Measurements from ENCODE around the gene SEMA6C.

DNA sequence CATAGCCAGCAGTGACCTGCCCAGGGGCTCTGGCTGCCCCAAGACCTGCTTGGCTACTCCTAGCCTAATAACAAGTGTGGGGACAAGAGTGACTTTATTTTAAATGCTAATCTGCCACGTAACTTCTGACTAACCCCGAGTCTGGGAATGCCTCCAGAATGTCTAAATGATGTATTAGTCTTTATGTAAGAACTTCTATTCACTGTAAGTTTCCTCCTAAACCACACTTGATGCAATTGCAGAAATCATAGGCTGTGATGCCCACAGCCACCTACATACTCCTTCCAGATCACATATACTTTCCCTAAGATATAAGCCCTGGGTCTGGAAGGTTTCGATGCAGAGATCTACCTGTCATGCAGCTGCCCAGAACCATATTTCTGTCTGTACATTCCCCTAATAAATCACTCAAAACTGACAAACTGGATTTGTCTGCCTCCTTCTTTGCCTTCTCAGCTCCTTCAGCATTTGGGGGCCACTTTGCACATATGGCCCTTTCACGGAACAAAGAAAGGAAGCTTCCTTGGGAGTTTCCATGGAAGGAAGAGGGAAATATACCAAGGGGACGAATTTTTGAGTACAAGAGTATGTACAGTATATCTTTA is 5.8 kb upstream of the VPS45 start:
- PRO-cap, 2 experiments = peak in 1 of 2 experiments; most common minus-strand start position 69 of the sequence (in 1)

GRCh38 chr1:150265226-150266030 is 3.4 kb downstream of the APH1A start:
- PRO-cap, 2 experiments = no peak in any of the 2 experiments

- PRO-cap, 2 experiments = no peak in any of the 2 experiments
Measured at GRCh38 chr1:150471216-150472030, 15.8 kb upstream of the TARS2 start.

DNA sequence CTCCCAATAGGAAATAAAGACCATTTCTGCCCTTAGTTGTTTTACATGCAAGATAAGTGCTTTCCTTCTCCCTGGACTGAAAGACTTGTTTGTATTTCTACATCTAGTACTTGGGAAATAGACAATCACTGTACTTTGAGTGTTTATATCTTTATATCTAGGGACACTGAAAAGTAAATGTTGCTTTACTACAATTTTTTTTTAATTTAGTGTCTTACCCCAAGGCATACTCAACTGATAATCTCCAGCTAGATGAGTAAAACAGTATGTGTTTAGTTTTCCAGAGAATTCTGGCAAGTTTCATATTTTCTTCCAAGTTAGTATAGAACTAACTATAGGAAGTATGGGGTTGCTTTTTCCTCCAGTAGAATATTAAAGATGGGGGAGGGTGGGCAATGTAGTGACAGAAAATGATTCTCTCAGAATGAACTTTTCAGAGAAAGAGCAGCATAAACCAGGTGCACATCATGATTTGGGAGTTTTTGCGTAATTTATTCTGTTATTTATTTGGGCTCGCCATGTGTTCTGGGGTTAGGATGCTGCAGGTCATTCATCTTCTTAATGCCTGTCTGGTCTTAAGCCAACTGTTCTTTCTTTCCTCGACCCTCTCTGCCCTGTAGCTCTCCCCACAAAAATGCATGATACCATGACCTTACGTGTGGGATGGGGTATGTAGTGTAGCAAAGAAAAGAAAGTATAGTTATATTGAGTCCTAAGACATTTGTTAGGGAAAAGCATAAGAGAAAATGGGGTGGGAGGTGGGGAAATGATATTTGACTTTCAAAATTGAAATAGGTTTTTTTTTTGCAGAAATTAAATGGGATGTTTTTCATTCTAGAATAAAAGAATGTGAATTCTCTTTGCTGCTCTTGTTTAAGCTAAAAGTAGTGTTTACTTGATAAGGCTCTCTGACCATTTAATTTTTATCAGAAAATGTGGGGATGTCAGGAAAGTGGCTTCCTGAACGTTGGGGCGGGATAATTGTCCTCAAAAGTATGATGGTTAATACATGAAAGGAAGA is 12.4 kb upstream of the TARS2 start:
- PRO-cap, 2 experiments = no peak in any of the 2 experiments

- PRO-cap, 2 experiments = no peak in any of the 2 experiments
Measured at GRCh38 chr1:150487774-150488143, 540 bp downstream of the TARS2 start.

DNA sequence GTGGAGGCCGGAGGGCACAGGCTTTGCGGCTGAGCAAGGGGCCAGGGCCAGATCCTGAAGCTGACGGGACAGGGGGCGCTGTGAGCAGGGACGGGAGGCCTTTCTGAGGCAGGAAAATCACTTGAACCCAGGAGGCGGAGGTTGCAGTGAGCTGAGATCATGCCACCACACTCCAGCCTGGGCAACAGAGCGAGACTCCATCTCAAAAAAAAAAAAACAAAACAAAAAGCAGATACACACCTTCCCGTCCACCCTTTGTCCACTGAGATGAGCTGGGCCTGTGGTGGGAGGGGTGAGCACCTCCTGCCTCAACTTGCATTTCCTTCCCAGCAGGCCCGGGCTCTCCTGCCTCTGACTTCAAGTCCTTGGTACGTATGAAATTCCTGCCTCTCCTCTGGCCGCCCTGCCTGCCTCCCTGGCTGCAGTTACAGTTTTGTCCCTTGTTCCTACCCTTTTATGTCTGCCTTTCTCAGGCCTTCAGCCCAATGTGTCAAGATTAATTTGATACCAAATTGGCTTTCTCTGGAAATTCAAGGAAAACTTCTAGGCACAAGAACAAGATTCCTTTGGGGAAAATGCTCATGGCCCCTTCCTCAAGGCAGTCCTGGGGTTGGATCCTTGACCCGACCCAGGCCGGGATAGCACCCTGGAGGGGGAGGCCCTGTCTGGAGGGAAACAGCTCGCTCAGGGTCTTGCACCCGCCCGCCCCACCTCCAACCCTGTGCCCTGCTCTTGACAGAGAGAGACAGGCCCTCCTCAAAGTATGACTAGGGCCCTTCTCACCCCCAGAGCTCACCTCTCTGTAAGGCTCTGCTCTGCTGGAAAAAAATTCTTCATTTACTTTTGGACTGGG is 11.2 kb upstream of the ADAMTSL4 start:
- PRO-cap, 2 experiments = no peak in any of the 2 experiments

DNA sequence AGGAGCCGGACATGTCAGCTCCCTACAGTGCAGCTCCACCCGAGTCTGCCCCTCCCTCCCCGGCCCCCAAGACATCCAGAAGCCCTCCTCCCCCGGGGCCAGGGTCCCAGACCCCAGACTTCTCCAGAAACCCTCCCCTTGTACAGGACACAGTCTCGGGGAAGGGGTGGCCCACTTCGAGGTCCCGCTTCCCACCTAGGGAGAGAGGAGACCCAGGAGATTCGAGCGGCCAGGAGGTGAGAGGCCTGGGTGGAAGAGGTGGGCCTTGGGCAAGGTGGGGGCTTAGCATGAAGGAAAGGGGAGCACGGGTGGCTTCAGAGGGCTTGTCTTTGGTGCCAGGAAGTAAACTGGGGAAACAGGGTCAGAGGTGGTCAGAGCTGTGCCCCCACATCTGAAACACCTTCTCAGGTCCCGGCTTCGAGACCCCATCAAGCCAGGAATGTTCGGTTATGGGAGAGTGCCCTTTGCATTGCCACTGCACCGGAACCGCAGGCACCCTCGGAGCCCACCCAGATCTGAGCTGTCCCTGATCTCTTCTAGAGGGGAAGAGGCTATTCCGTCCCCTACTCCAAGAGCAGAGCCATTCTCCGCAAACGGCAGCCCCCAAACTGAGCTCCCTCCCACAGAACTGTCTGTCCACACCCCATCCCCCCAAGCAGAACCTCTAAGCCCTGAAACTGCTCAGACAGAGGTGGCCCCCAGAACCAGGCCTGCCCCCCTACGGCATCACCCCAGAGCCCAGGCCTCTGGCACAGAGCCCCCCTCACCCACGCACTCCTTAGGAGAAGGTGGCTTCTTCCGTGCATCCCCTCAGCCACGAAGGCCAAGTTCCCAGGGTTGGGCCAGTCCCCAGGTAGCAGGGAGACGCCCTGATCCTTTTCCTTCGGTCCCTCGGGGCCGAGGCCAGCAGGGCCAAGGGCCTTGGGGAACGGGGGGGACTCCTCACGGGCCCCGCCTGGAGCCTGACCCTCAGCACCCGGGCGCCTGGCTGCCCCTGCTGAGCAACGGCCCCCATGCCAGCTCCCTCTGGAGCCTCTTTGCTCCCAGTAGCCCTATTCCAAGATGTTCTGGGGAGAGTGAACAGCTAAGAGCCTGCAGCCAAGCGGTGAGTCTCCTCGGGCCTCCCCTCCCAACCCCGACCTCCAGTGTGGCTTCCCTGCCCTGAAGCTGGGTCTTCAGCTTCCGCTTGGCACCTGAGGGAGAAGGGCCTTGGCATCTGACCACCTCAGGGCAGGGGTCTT is 4.2 kb downstream of the ADAMTSL4 start:
- PRO-cap, 2 experiments = no peak in any of the 2 experiments

- PRO-cap, 2 experiments = no peak in any of the 2 experiments
Measured at GRCh38 chr1:150564672-150565245, 14.7 kb downstream of the MCL1 start.

GRCh38 chr1:150566621-150567032 is 12.8 kb downstream of the MCL1 start:
- PRO-cap, 2 experiments = no peak in any of the 2 experiments

GRCh38 chr1:150567033-150567149 is 12.5 kb downstream of the MCL1 start:
- PRO-cap, 2 experiments = no peak in any of the 2 experiments

GRCh38 chr1:150578011-150578821 is 1.2 kb downstream of the MCL1 start:
- PRO-cap, 2 experiments = peak in 2 of 2 experiments; most common plus-strand start chr1:150578742 (in 2); most common minus-strand start chr1:150578583 (in 2)

GRCh38 chr1:150578822-150579123 is 637 bp downstream of the MCL1 start:
- PRO-cap, 2 experiments = no peak in any of the 2 experiments

GRCh38 chr1:150615445-150616325 is 13.7 kb downstream of the ENSA start:
- PRO-cap, 2 experiments = no peak in any of the 2 experiments

DNA sequence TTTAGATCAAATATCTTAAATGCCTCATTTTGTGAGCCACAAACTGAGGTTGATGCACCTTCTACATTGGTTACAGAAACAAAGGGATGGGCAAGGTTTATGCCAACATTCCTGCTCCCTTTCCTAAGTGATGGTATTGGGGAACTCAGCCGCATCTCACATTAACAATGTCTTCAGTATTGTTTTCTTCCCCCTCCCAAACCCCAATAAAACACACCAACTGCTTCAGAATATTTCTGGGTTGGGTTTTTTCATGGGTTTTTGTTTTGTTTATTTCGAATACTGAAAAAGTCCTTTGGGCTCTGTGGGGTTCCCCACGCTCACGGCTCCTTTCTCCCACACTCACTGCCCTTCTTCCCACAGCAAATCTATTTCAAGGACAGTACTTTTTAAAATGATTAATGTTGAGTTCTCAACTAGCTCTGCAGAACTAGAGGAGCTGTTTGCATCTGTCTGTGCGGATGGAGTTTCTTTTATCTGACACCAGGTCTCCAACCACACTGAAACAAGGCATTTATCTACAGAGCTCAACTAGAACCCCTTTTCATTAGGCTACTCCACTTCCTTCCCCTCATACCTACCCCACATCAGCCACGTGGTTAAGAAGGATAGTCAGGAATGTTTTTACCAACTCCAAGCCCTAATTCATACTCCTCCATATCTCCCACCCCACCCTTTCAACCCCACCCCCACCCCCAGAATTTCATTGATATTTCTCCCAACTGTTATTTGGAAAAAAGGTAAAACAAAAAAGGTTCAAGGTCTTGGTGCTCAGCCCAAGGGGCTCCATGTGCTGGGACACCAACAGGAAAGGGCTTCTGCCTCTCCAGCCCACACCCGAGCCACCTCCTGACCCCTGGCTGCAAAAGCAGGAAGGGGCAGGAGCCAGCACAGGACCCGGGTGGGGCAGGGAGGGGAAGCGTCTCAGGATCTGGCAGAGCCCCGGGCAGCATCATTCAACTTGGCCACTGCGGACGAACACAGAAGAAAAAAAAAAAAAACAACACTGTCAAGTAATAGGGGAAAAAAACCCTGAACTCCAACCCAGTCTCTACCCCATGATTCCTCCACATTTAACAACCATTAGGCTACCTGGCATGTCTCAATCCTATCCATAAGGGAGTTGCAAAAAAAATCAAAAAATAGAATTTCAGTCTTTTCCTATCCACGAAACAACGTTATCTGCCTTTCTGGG is 7.1 kb downstream of the ENSA start:
- PRO-cap, 2 experiments = peak in 1 of 2 experiments; most common minus-strand start position 858 of the sequence (in 1)

DNA sequence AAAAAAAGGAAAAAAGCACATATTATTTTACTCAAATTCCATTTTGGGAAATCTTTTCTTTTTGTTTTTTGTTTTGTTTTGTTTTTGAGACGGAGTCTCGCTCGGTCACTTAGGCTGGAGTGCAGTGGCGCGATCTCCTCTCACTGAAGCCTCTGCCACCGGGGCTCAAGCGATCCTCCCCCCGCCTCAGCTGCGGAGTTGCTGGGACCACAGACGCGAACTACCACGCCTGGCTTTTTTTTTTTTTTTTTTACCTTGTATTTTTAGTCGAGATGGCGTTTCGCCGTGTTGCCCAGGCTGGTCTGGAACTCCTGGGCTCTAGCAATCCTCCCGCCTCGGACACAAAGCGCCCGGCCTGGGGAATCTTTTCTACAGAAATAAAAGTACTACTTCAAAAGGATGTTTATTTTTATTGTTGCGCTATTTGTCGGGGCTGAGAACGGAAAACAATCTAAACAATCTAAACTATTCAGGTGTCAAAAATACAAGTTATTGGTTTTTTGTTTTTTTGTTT is 1.1 kb upstream of the SETDB1 start:
- PRO-cap, 2 experiments = no peak in any of the 2 experiments

- PRO-cap, 2 experiments = no peak in any of the 2 experiments
Measured at GRCh38 chr1:151052334-151053273, 5.1 kb downstream of the C1orf56 start.

GRCh38 chr1:151131913-151132652 is 14.3 kb downstream of the SEMA6C start:
- PRO-cap, 2 experiments = peak in 2 of 2 experiments; most common plus-strand start chr1:151132071 (in 1); most common minus-strand start chr1:151132045 (in 2)

- PRO-cap, 2 experiments = peak in 2 of 2 experiments; most common plus-strand start chr1:151146857 (in 2); most common minus-strand start chr1:151146628 (in 2)
Measured at GRCh38 chr1:151146536-151147052, at the start of gene SEMA6C. TSS of gene SEMA6C (minus strand) at chr1:151146631.

- PRO-cap, 2 experiments = no peak in any of the 2 experiments
Measured at GRCh38 chr1:151166362-151167070, 572 bp downstream of the SCNM1 start.

DNA sequence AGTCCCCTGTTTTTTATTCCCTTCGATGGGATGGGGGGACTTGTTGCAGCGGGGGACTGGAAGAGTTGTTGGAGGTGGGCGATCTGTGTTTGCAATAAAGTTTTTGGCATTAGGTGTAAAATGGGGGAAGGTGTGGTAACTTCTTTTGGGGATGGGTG is 740 bp downstream of the PSMB4 start:
- PRO-cap, 2 experiments = no peak in any of the 2 experiments

All from heart right ventricle (tissue), 2 donors.